ENCODE data around the genes CATSPER4 and CD52.

- PRO-cap = no peak
These were observed 42.2 kb downstream of the MACO1 start for GRCh38 chr1:25472678-25473461.

GRCh38 chr1:25474583-25475008, 43.9 kb downstream of the MACO1 start:
- PRO-cap = no peak

DNA sequence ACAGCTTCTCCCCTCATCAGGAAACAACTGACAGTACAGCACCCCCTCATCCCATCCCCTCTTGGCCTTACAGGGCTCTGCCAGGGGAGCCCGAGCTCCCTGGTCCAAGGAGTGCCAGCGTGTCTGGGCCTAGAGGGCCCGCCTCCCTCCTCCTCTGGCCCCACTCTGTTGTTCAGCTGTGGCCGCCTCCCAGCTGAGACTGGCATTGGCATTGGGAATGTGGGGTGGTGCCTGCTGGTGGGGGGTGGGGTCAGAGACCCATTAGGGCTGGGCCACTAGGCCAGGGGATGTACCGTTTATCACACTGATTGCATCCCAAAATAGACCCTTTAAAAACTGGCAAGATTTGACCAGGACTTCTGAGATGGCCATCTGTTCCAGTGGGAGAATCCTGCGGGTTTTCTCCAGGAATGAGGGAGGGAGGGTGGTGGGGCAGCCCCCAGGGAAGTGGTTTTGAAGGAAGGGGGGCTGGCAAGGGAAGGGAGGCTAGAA, 1.4 kb downstream of the LDLRAP1 start:
- PRO-cap = no peak

DNA sequence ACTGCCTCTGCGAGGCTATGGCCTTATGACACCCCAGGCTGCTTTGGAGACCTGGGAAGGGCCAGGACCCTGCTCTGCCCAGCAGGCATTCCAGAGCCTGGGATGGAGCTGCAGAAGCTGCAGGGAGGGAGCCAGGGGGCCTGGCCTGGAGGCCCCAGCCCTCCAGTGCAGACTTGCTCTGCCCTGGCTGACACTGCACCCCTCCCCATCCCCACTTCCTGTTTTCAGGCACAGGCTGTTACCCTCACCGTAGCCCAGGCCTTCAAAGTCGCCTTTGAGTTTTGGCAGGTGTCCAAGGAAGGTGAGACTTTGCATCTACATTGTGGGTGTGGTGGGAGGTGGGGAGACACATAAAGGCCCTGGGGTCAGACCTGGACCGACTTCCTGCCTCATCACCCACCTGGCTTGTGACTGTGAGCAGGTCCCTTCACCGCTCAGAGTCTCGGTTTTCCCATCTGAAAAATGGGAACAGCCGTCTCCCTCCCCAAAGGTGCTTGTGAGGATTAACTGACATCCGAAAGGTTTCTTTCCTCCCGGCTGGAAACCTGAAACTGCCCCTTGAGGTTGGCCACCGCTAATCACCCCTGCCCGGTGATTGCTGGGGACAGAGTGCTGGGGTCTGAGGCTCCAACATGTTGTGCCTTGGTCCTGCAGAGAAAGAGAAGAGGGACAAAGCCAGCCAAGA, 19.2 kb downstream of the LDLRAP1 start:
- PRO-cap = no peak

DNA sequence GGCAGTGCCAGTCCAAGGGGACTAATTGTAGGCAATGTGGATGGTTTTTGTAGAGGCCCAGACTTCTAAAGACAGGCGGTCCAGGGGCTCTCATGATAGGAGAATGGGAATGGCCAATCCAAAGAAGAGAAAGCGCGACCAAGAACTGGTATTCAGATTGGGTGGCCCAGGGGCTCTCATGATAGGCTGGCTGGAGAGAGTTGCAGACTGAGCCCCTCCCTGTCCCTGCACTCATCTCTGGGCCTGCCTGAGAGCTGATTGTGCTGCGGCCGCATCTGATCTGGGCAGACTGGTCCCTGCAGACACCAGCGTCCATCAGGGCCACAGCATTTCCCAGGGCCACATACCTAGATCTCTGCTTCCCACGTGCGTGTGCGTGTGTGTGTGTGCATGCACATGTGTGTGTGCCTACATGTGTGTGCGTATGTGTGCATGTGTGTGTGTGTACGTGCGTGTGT, 30.4 kb upstream of the MAN1C1 start:
- PRO-cap = no peak

DNA sequence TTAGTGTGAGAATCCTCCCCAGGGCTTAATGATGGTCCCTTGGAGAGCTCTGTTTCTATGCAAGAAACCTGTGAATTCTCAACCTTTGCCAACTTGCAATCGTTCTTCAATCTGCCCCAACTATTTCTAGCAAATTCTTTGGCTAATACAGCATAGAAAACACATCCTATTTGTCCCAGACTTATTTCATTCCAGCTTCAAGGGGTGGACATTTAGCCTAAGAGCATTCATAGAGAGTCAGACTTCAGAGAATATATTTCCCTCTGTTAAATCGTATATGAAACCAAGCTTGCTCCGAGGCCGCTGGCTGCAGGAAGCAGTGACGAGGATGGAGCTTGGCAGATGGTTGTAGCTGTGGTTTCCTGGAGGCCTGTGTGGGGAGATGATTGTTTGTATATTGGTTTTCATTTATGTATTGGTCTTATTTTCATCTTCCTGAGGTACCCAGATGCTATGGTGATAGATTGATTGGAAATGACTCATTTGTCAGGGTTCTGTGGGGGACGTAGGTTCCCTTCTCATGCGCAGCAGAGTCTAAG, 26.0 kb downstream of the MAN1C1 start:
- PRO-cap = no peak

DNA sequence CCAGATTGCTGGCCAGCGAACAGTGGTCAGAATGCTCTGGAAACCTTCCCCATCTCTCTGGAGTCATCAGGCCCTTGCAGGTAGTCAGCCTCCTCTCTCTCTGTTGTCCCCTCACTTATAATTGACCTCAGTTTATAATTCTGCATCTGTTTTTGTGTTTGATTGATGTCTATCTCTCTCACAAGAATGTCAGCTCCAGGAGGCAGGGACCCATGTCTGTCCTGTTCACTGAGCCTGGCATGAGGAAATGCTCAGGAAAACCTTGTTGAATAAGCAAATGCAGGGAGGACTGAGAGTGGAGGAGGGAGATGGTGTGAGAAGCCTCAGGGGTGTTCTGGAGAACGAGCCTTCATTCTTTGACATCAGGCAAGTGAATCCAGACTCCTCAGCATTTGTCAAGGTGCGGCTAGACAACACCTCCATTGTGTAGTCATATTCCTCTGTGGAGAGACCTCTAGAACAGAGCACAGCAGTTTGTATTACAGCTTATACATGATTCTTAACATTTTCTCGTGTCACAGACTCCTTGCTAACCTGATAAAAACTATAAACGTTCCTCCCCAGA, 45.5 kb downstream of the MAN1C1 start:
- PRO-cap = no peak

DNA sequence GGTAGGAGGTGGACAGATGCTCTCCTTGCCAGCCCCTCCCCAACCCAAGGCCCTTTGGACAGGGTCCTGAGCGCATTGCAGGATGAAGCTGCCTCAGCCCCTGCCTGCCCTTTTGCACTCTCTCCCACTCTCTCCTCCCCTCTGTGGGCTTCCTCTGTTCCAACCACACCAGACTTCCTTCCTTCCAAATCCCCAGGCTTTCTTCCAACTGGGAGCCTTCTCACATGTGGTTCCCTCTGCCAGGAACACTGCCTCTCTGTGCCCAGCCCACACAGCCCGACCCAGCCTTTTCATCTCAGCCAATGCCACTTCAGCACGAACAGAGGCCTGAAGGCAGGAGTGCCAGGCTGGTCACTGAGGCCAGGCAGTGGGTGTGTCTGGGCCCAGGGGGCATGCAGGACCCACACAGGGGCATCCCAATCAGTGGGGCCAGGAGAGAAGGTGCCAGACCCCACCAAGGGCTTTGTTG, 5.9 kb downstream of the SELENON start:
- PRO-cap = no peak

- PRO-cap = no peak
These were observed 2.4 kb downstream of the PAQR7 start for GRCh38 chr1:25873128-25873518.

- PRO-cap = no peak
These were observed 21.4 kb upstream of the STMN1 start for GRCh38 chr1:25927615-25928088.

DNA sequence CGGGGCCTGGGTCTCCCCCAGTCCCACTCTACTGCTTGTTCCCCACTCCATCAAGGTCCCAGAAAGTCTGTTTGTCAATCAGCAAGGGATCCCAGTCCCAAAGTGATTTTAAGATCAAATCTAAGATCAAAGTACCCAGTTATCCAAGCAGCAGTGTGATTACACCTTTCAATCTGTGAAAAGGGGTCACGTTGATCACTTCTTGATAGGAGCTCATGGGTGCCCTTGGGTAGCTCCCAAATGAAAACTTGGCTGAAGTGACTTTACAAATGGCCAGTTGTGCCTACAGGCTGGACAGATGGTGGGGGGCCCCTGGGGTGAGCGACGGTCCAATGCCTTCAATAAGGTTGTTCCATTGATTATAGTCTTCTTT, 36.2 kb downstream of the PAFAH2 start:
- PRO-cap = no peak

DNA sequence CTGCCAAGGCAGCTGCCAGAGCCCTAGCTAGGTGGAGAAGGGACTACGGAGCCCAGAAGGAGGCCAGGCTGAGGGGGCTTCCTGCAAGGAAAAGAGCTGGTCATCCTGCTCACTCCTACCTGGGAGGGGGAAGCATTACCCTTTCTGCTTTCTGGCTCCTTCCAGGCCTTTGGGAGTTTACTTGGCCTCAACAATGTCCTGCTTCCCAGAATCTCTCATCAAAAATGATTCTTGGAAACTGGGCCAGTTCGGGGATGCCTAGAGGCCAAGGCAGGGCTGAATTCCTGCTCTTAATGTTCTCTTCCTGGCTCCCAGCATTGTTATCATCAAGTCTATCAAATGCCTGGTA, 7.5 kb upstream of the PAFAH2 start:
- PRO-cap = no peak

GRCh38 chr1:26020420-26021239, 945 bp upstream of the EXTL1 start:
- PRO-cap = no peak

GRCh38 chr1:26093593-26093914, 18.1 kb upstream of the PDIK1L start:
- PRO-cap = no peak

DNA sequence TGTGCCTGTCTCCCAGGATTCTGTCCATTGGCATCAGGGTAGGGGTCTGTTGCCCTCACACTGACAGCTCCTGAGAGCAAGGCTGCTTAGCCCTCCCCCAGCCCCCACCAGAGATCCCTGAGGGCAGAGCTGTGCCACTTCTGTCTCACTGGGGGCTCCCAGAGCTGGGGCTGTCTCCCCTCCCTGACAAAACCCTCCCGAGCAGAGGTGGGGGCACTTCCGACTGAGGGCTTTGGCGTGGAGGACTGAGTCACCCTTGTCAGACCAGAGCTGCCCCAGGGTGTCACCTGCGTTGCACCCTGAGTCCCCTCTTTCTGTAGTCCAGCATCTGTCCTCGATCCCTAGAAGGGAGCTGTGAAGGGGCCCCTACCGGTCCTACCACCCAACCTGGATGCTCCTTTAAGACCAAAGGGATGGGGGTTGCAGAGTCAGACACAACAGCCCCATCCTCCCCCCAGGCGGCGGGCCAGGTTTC, 2.4 kb upstream of the FAM110D start:
- PRO-cap = no peak

- PRO-cap = no peak
These were observed at the start of gene CATSPER4 for GRCh38 chr1:26190330-26190832. CATSPER4 (plus strand) TSS chr1:26190602.

DNA sequence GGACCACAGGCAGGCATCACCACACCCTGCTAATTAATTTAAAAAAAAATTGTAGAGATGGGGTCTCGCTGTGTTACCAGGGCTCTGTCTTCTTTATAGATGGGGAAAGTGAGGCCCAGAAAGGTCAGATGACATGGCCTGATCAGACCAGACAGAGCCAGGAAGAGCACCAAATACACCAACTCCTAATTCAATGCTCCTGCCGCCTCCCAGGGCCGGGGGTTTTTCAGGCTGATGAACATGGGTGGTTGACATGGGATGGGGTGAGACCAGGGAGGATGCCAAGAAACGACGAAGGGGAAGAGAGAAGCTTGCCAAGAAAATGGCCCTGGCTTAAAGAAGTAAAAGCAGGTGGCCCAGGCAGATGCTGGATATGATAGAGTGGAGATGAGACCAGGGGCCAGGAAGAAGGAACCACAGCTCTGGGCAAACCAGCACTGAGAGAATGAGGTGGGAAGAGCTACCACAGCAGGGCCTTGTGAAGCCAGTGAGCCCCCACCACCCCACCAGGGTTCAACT, 8.2 kb downstream of the SH3BGRL3 start:
- PRO-cap = no peak

GRCh38 chr1:26288556-26288984, 8.7 kb downstream of the SH3BGRL3 start:
- PRO-cap = no peak

DNA sequence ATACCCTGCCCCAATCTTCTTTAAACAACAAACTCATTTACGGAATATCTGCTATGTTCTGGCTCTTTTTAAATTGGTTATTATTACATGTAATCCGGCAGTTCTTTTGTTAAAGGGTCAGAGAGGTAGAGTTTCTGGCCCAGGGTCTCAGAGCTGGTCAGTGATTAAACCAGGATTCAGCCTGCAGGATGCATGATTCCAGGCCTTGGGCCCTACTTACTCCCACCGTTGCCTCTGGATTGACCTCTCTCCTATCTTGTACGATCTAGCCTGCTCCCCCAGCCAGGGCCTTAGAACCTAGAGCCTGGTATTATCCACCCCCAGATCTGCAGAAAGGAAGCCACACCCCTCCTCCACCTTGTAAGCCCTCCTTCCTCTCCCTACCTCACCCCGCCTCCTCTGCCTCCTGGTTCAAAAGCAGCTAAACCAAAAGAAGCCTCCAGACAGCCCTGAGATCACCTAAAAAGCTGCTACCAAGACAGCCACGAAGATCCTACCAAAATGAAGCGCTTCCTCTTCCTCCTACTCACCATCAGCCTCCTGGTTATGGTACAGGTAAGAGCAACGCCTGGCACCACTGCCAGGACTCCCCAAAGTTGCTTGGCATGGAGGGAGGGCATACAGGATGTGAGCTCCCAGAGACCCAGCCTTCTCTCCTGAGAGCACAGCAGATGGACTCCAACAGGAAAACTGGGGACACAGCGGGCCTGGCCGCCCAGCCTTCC, at the start of gene CD52:
CD52 (plus strand) TSS at position 442 of the 725 bp plus-strand sequence.
- PRO-cap = unidirectional peak, plus-strand start at position 442 of the sequence

GRCh38 chr1:26530394-26530966, 919 bp downstream of the RPS6KA1 start:
- PRO-cap = unidirectional peak, minus-strand start at chr1:26530577